LUHMES (cell line): Measurements from ENCODE around the genes PARP4, ATP12A and RNF17.

DNA sequence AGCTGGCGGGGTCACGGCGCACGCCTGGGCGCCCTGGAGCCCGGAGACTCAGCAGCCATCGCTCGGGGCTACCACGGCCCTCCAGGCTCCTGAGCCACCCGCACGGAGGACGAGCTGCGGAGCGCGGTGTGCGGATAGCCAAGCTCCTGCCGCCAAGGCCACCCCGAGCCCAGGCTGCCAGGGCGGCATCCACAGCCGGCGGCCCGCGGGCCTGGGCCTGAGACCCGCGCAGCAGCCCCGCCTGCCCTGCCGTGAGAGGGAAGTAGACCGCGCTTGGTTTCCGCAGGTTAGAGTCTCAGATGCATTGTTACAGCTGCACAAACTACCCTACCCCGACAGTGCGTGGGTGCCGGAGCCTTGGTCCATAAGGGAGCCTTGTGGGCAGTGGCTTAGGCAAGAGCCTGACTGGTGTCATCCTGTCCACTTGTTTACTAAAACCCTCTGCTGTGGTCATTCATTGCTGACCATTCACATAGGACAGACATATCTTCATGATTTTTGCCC is 253.8 kb upstream of the SGCG start:
- PRO-cap, result no peak

DNA sequence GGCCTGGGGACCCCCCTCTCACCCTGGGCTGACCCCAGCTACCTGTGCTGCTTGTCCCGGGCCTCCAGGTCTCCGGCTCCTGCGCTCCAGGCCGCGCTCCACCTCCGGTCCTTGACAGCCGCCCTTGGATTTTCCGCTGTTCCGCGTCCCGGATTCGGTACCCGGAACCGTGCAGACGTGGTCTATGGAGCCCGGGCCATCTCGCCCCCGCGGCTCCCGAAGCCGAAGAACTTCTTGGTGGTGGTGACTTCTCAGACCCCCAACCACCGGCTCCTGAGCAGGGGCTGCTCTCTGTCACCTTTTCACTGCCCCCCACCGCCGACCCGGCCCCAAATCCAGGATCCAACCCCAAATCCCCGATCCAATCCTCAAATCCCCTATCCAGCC is 56.5 kb upstream of the MIPEP start:
- PRO-cap, result no peak

DNA sequence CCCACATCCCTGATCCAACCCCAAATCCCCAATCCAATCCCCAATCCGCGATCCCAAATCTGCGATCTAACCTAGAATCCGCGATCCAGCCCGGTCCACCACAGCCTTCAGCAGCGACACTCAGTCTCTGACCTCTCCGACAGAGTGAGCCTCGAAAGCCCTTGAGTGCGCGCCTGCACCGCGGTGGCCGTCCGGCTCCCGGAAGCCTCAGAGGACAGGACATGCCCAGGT is 56.8 kb upstream of the MIPEP start:
- PRO-cap, result no peak

GRCh38 chr13:24063241-24063966 is 97.1 kb upstream of the SPATA13 start:
- PRO-cap, result no peak

- PRO-cap, result no peak
These were observed 40.6 kb upstream of the SPATA13 start for GRCh38 chr13:24119968-24120300.

DNA sequence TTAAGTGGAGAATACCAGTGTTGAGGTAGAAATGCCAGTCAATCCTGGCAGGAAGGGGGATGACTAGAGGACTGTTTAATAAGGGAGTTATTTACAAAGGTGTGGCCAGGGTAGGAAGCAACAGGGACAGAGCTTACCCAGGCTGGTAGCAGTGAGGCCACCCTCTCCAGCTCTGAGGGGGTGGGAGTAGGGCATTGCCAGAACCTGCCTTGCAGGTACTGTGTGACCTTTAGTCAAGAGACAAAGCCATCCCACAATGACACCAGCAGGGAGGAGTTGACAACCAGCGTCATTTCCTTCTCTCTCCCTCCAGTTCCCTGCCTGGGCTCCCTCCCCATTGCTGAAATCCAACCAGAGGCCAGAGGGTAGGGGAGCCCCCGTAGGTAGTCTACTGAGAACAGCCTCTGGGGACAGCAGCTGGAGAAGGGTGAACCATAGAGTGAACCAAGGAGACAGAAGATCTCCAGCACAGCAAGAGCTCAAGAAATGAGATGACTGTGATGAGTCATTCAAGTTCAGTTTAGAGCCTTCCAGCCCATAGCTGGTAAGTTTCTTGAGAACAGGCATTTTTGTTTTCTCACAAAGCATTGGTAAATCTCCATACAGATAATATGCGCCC is 33.3 kb upstream of the SPATA13 start:
- PRO-cap, result no peak

DNA sequence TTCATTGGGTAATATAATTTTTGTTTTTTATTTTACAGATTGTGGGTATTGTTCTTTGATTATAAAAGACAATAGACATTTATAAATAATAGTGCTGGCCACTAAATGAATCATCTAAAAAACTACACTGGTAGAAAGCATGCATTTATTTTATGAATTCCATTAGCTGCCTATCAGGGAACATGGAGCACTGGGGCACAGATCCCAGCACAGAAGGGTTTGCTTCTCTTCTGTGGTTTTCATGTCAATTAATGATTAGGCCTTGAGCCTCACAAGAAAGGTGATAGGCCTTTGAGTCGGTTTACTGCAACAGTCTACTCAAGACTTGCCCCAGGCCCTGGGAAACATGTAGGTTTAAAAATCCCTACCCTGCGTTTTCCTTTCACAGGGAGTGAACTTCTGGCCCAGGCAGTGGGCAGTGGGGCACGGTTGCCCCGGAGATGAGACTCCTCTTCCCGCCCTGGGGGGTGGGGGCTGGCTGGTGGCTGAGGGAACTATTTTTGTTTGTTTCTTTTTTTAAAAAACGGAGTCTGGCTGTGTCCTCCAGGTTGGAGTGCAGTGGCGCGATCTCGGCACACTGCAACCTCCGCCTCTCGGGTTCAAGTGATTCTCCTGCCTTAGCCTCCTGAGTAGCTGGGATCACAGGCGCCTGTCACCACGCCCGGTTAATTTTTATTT is 637 bp upstream of the SPATA13 start:
- PRO-cap, result no peak

DNA sequence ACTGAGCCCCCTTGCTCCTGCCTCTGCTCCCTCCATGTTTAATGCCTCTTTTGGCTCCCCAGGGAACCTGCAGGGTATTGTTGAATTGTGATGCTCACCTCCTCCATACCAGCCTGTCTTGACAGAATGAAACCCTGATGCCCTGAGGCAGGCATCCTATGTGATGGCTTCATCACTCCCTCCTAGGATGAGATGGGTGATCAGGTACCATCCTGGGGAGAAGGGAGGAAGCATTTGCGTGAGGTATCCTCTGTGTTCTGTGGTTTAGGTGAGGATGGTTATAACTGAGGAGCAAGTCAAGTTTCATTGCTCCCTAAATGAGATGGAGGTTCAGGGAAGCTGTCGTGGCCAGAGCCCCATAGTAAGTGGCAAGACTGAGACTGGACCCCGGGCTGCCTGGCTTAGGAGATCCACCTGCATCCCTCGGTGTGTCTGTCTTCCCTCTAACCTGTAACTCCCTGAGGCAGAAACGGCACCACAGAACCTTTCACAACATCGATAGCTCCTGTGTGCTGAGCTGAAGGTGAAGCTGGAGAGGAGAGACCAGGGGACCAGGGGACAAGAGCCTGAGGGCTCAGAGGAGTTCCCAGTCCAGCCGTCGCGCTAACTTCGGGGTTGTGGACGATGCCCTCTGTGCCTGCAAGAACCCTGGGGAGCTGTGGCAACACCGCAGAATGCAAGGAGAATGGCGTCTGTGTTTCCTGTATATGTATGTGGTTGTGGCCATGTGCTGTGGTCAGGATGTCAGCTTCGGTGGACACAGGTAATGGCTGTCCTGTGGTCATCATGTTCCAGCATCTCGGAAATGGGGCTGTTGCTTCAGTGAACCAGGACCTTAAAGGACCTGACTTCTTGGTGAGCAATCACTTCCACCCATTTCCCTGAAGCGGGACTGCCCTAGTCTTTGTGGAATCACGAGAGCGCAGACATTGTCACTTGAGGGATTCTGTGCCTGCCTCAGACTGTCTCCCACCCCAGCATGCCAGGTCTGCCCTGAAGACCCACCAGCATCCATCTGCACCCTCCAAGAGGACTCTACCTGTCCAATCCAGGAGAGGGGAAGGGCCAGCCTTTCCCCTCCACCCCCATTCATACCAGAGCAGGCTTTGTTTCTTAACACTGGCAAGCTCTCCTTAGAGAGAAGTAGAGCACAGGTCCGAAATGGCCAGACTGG is 4.2 kb downstream of the SPATA13 start:
- PRO-cap, result no peak

DNA sequence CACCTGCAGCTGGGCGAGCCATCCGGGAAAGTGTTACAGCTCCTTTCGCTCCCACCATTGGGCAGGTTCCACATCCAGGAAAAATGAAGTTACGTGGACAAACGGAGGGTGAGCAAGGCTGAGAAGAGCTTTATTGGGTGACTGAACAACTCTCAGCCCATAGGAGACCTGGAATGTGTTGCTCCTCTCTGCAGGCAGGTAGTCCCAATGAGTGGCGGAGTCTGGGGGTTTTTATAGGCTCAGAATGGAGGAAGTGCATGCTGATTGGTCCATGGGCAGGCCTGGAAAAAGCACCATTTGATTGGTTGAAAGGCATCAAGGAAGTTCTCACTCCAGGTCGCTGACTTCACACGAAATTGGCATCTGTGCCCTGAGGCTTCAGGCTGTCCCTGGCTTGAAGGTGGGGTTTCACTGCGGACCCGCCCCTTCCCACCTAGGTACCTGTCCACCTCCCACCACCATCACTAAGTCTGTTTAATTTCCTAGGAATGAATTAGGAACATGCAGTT is 65.4 kb downstream of the SPATA13 start:
- PRO-cap, result no peak

DNA sequence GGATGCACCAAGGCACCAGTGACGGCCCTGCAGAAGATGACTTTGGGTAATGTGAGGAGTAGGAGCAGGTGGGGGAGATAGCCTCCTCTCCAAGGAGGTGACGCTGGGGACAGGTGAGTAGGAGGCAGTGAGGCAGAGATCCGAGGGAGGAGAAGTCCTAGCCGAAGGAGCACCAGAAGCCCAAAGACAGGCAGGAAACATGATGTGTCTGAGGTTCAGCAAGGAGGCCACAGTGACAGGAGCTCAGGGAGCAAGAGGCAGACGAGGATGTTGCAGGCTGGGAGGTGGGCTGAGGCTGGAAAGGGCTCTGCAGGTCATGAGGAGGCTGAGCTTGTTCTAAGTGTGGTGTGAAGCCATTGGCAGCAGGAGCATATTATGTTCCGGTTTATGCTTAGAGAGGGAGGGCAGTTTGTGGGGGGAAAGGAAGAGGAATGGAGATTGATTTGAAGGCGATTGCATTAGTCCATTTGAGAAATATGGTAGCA is 55.7 kb upstream of the C1QTNF9 start:
- PRO-cap, result no peak

GRCh38 chr13:24282082-24282308 is 27.4 kb upstream of the C1QTNF9 start:
- PRO-cap, result no peak

- PRO-cap, result bidirectional peak, plus-strand start at chr13:24512838, minus-strand start at chr13:24512778
These were observed at the start of gene PARP4 for GRCh38 chr13:24512707-24513084. Gene PARP4, minus strand, starts transcription at chr13:24512778.

- PRO-cap, result no peak
These were observed at the start of gene ATP12A for GRCh38 chr13:24680203-24680901. Gene ATP12A, plus strand, starts transcription at chr13:24680408.

DNA sequence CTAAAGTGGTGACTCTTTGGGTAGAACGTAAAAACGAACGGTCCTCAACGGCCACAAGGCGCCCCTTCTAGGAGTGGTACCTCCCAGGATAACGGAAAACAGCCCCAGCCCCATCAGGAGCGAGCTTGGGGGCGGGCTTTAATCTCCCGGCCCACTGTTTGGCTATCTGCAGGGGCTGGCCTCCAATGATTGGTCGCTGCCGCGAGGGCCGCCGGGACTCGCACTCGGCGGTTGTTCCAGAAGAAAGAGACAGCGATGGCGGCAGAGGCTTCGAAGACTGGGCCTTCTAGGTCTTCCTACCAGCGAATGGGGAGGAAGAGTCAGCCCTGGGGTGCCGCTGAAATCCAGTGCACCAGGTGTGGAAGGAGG is at the start of gene RNF17:
RNF17 (plus strand) TSS at position 221 of the 369 bp plus-strand sequence.
- PRO-cap, result no peak

DNA sequence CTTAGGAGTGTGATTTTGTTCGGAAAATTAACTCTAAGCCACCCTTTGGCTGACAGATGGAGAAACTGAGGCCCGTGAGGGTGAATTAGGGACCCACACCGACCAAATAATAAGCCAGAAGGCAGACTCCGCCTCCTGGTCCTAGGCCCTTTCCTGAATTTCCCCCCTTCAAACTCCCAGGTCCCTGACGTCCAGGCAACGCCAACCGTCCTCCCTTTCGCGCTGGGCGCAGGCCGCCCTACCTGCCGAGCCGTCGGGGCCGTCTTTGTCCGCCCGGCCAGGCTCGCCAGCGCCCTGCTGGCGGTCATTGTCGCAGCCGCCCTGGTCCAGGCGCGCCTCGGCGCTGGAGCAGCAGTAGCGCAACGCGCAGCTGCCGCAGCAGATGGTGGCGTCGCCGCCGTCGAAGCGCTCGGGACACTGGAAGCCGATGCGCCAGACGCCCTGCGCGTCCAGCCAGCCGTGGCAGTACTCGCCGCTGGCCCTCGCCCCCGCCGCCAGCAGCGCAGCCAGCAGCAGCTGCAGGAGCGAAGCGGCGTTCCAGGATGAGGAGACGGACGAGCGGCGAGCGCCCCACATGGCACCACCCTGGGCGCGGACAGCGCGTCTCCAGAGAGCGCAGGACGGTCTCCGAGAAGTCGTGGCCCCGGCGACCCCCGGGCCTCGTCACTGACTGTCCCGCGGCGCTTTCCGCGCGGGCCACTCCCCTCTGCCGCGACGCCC is 1.3 kb downstream of the SHISA2 start:
- PRO-cap, result bidirectional peak, plus-strand start at position 520 of the sequence, minus-strand start at position 350 of the sequence

DNA sequence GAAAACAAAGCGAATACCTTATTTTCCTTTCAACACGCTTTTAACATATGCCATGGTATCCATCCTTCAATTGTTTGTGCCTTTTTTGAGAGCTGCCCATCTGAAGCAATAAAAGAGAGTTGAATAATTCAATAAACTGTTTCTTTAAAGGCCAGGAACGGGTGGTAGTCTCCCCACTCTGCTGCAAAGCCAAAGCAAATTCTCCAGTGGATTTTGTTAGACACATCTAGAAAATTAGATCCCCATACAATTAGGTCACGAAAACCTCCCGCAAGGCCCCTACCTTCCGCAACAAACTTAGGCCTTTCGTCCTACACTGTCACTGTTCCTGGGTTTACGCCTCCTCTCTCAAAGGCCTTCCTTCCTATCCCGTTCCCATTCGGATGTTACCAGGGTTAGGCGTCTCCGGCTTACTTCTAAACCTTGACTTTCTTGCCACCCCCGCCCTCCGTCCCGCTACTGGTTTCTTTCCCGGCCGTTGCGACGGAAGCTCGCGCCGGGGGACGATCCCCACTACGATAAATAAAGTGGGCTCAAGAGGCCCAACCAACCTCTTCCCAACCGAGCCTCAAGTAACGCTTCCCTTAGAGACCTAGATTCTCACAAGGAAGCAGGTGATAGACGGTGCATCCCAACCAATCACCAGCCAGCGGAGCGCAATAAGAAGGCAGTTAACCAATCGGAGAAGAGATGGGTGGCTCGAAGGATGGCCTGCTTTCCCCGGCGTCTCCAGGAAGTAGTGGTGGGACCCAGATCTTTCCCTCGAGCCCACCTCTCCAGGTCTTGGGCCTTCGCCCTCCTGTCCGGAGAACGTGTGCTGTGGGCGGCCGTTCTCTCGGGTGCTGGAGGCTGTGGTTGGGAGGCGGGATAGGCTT is 646 bp downstream of the RNF6 start:
- PRO-cap, result bidirectional peak, plus-strand start at position 739 of the sequence, minus-strand start at position 574 of the sequence

DNA sequence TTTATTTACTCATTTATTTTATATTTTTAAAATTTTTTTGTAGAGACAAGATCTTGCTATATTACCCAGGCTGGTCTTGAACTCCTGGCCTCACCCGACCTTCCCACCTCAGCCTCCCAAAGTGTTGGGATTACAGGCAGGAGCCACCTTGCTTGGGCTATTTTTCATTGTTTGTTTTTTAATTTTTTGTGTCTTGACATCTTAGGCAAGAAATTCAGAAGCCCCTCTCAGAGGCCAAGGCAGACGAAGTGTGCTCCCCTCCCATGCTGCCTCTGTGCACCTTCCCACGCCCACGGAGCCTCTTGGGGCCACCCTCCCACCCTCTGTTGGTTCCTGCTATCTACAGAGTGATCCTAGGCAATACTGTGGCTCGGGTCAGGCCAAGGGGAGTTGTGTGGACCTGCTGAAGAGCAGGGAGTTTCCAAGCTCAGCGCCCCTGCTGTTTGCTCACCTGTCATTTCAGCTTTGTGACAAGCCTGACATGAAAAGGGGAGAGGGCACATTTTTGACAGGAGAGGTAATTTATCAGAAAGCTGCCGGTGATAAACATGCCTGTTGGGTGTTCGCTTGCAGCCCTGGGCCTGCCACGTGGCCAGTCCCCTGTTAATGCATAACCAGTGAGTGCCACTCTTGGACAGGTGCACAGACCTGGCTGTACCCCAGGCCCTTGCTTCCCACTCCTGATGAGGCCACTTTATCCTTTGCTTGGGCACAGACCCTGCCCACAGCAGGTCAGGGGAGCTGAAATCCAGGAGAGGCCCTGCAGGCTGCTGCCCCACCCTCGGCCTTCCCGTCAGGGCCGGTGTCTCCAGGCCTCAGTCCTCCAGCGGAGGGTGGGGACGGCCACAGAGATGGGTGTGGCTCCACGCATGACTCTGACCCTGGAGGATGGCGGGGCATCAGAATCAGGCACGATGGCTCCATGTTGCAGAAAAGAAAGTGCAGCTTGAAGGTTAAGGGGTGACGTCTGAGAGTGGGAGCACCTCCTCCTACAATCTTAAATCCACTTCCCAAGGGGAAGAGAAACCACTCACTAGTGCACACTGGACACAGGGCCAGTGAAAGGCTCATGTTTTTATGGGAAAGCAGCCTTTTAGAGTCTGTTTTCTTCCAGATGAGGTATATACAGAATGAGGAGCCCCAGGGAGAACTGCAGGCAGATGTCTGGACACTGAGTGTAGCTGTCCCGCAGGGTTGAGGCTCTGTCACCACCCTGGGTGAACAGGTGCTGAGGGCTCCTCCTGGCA is 201.5 kb upstream of the GPR12 start:
- PRO-cap, result no peak

DNA sequence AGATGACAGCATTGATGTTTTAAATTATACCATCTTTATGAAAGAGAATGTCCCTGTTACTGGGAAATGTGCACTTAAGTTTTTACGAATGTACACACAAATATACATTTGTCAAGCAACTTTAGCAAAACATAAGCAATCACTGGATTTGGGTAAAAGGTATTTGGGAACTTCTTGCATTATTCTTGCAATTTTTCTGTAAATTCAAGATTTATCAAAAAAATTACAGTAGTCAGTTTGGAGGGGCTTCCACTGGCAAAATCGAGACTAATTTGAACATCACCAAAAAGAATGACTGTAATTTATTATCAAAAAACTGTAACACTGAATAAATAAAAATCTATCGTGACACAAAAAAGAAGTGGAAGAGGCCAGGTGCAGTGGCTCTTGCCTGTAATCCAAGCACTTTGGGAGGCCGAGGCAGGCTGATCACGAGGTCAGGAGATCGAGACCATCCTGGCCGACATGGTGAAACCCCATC is 29.1 kb downstream of the USP12 start:
- PRO-cap, result no peak

DNA sequence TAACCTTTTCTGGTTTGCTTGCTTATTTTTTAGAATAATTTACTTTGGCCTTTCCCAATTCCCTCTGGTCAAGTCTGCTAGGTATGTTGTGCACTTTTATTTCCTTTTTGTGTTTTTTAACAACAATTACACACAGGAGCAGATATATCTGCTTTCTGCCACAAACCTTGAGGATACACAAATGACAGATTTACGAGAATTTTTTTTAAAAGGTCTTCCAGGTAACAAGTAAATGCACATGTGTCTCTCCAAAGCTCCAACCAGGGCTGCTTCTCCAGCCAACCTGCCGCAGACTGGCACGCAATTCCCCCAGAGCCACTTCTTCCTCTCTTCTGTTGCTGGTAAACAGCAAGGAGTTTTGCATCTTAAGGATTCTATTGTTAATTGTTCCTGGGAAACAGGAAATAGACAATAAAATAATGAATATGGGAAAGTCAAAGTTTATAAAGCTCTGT is 6.6 kb upstream of the USP12 start:
- PRO-cap, result no peak

- PRO-cap, result no peak
These were observed 6.6 kb upstream of the RASL11A start for GRCh38 chr13:27264022-27264516.